WTC11 (cell line): ENCODE measurements around a stretch of chr3.

- PRO-cap: no peak
Measured at GRCh38 chr3:264562-265073, 68.1 kb downstream of the CHL1 start.

DNA sequence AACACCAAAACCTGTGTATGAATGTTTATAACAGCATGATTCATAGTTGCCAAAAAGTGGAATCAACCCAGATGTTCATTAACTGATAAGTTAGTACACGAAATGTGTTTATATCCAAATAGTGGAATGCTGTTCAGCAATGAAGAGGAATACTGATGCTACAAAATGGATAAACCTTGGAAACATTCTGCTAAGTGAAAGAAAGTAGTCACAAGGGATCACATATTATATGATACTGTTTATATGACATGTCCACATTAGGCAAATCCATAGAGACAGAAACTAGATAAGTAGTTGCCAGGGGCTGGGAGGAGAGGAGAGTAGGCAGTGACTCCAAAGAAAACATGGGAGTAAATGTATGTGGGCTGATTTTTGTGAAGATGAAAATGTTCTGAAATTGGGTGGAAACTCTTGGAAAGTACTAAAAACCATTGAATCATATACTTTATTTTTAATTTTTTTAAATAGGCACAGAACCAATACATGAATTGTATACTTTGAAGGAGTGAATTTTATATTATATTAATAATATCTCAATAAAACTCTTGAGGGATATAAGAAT, 123.5 kb downstream of the CNTN4 start:
- PRO-cap: no peak

DNA sequence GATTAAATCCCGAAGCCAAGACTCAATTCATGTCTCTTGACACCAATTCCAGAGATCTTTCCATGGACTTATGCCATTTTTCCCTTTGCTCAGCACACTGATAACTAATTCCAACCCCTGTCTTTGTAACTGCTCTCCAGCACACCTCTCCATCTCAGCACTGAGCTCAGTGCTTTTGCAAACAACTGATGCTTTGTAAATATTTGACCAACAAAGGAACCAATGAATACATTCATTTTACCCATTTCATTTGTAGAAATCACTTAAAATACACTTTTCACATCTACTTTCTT, 249.0 kb downstream of the IL5RA start:
- PRO-cap: no peak

- PRO-cap: no peak
Measured at GRCh38 chr3:3162867-3163636, 16.4 kb downstream of the CRBN start.

DNA sequence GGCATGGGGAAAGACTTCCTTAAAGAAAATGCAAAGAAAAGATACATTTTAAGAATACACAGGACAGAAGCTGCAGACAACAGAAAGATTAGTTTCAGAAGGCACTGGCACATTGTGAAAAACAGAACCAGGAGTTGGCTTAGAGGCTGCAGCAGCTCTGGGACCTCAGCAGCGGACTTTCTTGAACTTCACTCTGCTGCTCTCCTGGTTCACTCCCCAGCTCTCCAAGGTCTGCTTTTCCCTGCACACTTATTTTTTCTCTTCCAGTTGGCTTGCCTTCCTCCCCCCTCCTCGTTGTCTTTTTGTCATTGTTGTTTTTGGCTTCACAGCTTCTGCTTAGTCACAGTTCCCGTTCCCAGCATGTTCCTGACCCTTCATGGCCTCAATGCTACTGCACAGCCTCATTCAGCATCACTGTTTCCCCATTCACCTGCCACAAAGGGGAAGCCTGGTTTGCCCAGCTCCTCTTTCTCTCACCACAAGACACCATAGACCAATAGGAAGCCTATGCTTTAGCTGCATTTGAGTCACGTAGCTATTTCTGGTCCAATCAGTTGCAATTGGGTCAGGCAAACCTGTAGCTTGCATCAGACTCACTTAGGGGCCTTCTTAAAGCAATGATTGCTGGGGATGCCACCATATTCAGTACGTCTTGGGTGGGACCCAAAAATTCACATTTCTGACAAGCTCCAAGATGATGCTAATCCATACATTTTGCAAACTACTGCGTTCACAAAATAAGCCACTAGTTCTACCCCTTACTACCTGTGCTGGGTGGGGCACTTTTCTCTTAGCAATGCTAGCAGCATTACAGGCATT, 7.7 kb upstream of the SUMF1 start:
- PRO-cap: no peak

GRCh38 chr3:4712025-4712671, 219.0 kb downstream of the ITPR1 start:
- PRO-cap: no peak

DNA sequence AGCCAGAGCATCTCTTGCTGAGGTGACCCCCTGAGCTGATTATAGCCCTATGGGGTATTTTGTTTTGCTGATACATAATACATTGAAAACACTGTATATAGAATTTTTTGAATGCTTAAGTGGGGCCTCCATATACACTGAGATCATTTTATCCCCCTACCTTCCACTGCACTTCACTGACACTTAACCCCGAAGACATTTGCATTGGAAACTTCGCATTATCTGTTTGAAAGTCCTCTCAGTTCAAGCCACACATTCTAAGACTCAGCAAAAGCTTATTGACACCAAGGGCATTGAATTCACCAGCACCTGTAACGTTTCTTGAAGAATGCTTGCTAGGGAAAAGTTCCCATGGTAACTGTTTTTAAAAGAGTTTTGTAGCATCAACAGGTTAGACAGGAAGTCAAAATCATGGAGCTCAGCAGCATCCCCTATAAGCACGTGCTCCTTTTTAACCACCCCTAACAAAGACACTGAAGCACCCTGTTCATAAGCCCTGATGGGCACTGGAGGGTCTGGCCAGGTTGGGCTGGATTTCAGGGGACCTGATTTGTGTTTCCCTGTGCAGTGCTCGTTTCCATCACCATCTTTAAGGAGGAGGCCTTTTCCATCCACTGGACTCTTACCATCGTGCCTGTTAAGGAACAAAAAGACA, 229.7 kb upstream of the BHLHE40 start:
- PRO-cap: no peak

GRCh38 chr3:4849969-4851380, 128.8 kb upstream of the BHLHE40 start:
- PRO-cap: no peak

- PRO-cap: no peak
Measured at GRCh38 chr3:4950383-4950582, 29.0 kb upstream of the BHLHE40 start.

DNA sequence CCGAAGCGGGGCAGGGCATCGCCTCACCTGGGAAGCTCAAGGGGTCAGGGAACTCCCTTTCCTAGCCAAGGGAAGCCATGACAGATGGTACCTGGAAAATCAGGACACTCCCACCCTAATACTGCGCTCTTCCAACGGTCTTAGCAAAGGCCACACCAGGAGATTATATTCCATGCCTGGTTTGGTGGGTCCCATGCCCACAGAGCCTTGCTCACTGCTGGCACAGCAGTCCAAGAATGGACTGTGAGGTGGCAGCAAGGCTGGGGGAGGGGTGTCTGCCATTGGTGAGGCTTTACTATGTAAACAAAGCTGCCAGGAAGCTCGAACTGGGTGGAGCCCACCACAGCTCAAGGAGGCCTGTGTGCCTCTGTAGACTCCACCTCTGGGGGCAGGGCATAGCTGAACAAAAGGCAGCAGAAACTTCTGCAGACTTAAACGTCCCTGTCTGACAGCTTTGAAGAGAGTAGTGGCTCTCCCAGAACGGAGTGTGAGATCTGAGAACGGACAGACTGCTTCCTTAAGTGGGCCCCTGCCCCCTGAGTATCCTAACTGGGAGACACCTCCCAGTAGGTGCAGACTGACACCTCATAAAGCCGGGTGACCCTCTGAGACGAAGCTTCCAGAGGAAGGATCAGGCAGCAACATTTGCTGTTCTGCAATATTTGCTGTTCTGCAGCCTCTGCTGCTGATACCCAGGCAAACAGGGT, 13.2 kb upstream of the BHLHE40 start:
- PRO-cap: no peak

DNA sequence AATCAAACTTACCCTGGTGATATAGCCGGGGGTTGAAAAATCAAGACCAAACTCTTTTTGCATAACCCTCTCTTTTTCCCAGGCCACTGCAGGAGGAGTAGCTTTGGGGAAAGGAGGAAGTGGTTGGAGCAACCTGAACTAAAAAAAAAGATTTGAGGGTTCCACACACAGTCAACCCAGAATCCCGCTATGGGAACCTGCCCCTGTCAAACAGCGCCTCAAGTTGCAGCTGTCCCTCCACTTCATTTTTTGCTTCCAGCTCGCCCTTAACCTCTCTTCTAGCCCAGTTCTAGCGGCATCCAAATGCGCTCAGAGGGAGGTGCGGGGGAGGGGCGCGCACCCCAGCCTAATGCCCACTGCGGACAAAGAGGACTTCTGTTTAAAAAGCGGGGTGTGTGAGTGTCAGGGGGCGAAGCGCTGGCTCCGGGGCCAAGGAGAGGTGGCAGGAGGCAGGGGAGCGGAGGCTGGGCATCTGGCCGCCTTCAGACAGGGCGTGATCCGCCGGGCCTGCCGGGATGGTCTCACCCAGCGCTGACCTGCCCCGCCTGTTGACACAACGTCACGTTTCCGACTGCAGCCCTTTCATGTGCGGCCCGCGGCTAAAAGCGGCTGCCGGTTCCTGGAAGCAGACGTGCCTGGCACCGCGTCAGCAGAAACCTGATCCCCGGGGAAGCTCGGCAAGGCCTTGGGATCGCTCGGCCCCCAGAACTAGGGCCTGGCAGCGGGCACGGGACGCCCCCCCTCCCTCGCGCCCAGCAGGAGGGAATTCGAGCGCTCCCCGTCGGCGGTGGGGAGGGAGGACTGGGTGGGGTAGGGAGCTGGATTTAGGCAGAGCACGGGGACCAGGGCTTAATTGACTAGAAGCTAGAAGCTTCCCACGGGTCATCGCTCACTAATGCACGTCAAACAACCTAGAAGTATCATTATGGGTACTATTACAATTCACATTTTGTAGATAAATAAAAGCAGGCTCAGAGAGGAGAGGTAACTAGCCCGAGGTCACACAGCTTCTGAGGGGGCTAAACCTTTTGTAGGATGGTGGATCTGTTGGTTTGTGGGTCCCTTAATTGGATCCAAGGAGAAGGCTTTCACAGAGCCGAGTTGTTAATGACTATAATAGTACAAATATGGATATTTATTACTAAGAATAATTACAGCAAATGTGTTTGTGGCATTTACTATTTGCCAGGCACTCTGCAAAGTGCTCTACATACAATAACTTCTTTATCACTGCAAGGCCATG, 7.6 kb downstream of the BHLHE40 start:
- PRO-cap: bidirectional peak, plus-strand start at position 706 of the sequence, minus-strand start at position 575 of the sequence

GRCh38 chr3:4994758-4995353, 15.6 kb downstream of the BHLHE40 start:
- PRO-cap: no peak

DNA sequence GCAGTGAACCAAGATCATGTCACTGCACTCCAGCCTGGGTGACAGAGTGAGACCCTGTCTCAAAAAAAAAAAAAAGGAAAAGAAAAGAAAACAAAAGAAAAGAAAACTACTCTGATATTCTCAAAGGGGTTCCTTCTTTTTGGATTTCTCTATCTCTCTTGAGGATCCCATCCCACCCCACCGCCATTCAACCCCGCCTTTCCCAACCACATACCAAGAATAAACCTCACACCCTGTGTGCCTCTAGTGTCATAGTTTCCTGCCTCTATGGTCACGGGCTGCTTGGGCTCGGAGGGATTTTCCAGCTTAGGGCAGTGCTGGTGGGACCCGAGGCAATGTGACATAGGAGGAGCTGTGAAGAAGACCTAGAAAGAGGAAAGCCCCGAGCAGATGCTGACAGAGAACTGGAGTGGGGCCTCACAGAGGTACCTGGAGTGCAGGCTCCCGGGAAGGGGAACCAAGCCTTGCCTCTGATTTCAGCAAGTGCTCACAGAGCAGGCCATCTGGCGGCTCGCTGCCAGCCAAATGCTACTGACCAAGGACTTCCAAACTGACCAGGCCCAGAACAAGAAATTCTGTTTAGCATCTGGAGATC, 27.5 kb downstream of the BHLHE40 start:
- PRO-cap: no peak

DNA sequence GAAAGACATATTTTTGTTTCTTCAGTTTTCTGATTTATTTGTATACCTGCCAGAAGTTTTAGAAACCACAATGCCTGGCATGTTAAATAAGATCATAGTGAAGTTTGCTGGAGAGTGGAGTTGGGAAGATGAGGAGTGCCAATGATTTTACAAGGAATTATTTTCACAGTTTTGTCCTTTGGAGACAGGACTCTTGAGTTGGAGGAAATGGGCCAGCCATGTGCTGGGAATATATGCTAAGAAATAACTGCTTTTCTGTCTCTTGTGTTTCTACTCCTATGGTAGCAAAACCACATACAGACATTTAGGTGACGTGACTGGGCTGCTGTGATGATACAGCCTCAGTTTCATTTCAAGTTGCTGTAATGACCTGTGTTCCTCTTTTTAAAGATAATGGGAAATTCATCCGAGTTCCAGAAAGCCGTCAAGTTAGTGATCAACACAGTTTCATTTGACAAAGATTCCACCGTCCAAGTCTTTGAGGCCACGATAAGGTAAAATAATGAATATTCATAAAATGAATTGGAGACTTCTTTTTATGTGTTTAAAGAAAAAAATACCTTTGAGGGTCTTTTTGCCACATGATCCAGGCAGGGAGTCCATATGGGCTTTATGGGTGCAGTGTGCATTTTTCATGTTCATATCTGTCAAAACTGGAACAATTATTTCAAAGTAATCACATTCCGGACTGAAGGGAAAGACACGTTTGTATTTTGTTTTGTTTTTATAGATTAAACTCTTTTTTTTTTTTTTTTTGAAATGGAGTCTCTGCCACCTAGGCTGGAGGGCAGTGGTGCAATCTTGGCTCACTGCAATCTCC, 11.9 kb downstream of the EDEM1 start:
- PRO-cap: no peak

DNA sequence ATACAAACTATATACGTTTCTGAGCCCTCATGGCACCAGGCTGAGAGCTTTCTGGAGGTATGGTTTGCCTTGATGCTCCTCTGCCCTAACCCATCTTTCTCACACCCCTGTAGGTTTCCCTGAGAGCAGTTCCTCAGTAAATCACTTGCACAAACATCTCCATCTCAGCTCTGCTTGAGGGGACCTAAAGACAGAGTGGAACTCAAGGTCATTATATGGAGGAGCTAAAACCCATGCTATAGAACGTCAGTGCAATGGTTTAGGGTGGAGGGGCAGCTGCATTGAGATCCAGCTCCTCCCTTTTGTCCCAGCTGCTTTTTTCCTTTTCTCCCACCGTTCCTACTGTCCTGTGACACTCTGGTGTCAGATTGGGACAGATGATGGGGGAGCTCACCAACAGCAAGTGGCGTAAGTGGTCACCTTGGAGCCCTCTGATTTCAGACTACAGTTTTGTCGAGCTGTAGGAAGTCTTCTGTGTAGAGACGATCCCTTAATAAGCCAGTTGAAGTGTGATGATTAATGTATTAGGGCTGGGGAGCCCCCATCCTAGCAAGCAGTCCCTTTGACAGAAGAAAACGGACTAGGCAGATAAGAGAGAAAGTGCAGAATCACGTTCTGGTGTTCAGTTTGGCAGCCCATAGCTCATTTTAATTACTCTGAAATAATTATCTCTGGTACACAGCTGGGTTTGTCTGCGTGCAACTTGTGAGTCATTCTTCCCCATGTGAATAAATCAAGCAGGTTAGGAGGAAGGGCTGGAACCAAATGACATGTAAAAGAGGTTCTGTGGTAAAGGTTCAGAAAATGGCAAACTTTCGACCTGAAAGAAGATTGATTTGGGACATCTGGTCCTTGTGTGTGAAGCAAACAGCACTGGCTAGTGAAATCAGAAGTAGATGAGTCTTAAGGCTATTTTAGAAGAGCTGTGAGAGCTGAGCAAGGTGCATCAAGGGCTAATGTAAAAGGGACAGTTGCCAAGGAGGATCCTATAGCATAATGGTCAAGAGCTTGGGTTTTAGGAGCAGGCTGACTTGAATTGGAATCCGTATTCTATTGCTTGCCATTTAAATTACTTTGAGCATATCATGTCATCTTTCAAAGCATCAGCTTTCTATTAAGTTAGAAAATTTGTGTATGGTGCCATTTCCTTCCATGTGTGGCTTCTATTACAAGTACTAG, 241.3 kb downstream of the EDEM1 start:
- PRO-cap: no peak

DNA sequence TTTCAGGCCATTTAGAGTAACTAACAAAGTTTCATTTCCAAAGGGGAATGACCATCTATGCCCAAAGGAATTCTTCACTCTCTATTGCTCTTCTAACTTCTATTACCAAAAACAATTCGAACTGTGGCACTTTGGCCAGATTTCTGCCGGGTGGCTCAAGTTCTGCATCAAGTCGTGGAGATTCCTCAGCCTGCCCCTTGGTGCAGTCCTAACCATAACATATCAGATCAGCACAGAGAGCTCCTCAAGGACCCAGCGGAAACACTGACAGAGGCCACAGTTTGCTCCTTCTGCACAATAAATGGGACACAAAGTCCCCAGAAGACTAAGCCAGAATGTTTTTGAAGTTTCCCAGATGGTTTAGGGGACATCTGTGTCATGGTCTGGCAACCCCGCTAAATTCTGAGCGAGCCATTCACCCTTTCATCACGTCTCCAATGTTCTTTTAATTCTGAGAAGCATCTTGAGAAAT, 65.0 kb upstream of the LMCD1 start:
- PRO-cap: no peak

- PRO-cap: no peak
Measured at GRCh38 chr3:8460923-8461509, 40.6 kb upstream of the LMCD1 start.

DNA sequence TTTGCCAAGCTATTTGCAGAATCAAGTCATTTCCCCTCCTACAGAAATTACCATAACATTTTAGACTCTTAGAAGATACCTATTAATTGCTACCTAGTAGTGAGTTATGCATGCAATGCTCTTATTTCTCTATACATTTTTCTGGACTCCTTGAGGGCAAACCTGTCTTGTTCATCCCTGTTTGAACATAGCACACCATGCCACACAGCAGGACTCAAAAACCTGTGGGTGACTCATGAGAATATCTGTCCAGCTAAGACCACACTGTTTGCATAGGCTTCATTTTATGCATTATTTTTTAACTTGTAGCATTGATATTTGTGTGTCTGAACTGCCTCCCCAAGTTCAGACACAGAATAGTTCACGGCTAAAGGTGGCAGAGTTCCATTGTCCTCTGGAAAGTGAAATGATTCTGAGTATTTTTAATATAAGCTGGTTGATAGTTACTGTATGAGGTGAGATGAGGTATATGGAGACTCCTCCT, 1.8 kb downstream of the LMCD1 start:
- PRO-cap: no peak

GRCh38 chr3:8506489-8506970, 4.9 kb downstream of the LMCD1 start:
- PRO-cap: no peak

- PRO-cap: no peak
Measured at GRCh38 chr3:8611227-8611690, 33.3 kb downstream of the SSUH2 start.